Measurements from ENCODE around the genes RSPRY1 and CX3CL1.

DNA sequence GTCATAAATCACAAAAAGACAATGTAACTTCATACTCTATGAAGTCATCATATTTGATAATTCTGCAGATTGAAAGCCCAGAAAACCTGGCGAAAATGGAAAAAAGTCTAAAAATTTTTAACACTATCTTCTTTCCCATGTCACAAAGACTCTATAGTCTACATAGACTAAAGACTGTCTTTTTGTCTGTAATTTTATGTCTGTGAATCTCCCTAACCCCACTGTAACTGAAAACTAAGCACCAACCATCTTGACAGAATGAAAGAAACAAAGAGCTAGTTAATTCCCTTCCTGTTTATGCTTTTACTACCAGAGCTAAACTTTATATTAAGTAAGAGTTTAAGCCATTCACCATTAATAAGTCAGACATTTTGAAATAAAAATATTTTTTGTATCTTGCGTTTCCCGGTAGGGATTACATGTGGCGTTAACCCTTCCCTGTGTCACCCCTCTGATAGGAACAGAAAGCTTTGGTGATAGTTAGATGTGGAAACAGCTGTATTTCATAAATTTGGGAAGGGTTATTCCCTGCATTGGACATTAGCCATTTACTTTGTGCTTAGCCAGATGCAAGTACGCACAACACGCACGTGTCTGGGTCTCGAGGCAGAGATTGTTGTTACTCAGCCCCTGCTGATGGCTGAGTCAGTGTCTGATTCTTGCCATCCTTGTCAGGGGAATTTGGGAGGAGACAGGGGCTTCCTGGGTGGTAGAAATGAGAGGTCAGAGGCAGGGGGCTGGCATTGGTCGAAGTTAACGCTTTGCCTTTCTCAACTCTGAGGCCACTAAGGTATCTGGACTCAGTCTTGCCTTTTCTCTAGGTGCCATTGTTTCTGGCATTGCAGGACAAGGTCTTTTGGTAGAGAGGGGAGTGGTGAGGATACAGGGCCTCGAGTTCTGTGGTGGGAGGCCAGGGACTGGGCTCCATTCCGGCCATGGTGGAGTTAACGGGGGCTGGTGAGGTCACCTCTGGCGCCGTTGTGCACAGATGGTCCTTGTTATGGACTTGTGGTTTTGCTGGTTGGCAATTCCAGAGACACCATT, 8.0 kb downstream of the MMP2 start:
- PRO-cap: no peak
- RAMPAGE, long total RNA, 4 experiments: no peak in any of the 4 experiments

DNA sequence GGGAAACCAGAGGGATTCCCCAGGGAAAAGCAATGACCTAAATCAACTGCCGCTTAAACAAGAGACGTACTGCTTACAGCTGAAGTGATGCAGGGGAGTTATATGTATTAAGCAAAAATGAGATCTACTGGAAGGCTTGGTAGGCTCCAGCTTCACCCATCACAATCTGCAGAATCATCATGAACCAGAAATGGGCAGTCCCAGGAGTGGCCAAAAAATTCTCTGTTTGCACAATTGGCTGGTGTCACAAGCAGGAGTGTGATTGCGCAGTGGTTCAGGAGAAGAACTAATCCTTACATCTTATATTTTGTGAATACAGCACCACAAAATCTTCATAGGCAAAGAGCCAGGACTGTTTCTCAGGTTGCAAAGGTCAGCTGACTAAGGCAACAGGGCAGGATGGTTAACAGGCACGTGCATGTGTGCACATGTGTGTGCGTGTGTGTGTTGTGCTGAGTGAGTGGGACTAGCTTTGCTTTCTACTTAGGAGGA, 75.9 kb downstream of the CES1 start:
- PRO-cap: no peak
- RAMPAGE, long total RNA, 4 experiments: no peak in any of the 4 experiments

DNA sequence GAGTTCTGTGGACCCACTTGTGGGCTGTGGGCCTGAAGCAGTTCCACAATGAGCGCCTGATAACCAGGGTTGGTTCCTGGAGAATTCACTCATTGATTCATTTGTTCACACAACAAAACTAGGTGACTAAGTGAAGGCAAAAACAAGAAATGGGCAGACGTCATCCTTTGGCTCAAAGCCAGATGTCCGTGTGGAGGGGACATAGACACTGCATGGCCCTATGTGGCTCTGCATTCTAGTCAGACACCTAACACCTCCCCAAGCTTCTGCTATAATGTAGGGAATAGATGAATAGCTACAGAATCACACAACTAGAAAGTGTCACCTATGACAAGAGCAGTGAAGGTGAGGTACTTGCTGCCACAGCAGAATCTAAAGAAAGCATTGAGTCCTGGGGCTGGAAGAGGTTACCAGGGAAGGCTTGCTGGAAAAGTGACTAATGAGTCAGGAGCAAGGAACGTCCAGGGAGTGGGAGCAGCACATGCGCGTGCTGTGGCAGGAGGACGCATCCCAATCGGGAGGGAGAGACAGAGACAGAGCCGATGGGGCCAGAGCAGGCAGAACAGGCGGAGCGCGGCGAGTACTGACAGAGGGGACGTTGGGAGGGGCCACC, 58.9 kb downstream of the CES1 start:
- PRO-cap: no peak
- RAMPAGE, long total RNA, 4 experiments: no peak in any of the 4 experiments

DNA sequence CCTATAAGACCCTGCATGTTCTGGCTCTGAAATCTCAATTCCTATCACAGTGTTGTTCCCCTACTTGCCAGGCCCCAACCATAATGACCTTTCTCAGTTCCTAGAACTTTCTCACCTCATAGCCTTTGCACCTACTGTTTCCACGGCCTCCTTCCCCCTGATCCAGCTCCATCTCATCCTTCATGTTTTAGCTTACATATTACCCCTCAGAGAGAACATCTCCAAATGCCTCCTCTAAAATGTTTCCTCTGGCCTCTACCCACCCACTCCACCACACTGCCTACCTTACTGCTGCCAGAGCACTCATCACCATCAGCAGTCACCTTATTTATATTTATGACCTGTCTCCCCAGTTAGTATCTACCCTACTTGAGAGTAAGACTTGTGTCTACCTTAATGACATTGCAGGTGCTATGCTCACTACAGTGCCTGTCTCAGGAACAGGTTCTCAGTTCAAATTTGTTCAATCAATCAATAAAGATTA, 41.3 kb downstream of the AMFR start:
- PRO-cap: no peak
- RAMPAGE, long total RNA, 4 experiments: no peak in any of the 4 experiments

DNA sequence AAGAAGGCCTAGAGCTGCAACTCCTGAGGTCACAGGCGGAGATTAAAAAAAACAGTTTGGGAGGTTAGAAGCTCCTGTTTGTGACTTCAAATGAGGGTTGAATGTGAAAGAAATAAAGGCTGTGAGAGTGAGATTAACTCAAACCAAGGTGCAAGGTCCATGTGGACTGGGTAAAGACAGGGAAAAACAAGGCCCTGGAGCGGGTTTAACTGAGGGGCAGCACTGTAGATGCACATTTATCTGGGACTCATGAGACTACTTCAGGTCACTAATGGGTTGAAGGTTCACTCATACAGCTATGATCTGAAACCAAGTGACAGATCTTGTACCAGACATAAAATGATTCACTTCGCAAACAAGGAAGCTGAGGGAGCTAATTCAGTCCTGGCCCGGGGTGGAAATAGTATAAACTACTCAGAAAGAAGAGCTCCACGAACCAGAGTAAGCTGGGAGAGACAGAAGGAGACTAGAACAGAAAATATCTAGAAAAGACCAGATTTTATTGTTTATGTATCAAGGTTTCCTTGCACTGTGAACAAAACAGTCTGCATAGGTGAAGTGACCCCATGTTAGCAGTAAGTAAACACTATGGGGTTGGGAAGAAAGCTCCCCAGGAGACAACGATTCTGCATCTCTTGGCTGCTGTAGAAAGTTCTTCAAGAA, 16.6 kb downstream of the AMFR start:
- PRO-cap: no peak
- RAMPAGE, long total RNA, 4 experiments: no peak in any of the 4 experiments

DNA sequence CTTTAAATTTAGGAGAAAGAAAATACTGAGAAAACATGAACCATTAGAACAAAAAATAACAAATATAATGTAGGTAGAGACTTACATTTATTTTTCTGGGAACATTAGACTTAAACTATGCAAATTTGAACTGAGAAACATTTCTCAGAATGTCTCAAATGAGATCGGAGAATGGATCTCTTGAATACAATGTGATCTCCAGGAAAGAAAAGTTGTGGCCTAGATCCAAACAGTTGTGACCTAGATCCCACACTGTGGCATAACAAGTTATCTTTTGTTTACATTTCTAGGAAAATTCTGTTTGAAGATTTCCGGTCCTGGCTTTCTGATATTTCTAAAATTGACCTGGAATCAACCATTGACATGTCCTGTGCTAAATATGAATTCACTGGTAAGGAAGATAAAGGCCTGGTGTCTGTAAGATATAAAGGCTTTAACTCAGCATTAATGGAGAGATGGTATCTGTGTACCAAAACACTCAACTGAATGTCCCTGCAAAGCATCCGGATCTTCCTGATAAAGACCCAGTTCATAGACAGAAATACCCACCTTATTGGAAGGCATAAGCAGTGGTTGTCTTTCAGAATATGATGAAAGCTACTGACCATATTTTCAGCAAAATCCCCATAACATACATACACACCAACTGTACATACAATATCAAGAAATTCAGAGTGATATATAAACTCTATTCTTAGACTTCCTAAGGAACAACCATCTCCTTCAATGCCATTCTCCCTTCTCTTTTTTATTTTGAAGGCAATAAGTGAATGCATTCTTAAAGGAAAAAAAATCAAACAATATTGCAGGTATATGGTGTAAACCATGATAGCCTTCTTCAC, 11.1 kb downstream of the OGFOD1 start:
- PRO-cap: no peak
- RAMPAGE, long total RNA, 4 experiments: no peak in any of the 4 experiments

DNA sequence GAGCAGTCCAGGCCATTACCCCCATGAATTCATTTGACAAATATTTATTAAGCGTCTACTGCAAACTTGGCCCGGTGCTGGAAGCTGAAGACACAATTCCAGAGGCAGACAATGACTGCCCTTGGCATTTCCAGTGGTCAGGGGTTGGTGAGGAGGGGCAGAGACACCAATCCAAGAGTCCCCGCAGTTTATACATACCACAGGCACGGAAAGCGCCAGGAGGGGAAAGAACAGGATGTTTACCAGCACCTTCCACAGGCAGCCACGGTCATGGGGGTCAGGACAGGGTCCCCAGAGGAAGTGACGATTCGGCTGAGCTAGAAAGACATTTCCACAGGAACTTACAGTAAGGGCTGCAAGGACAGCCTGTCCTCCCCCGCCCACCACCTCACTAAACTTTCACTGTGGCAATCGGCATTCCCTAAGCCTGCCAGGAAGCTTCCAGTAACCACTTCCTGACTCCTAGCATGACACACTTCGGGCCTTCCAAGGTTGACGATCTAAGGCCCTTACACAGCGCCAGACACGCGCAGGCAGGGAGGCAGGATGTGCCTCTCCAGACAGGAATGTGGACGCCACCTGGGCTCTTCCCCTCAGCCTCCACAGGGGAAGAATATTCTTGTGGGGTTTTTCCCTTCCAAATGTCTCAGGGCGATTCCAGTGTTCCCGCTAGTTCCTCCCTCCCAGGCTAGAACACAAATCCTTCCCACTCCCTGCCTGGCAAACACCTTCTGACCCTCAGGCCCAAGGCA, 1.2 kb upstream of the MT2A start:
- PRO-cap: no peak
- RAMPAGE, long total RNA, 4 experiments: no peak in any of the 4 experiments

DNA sequence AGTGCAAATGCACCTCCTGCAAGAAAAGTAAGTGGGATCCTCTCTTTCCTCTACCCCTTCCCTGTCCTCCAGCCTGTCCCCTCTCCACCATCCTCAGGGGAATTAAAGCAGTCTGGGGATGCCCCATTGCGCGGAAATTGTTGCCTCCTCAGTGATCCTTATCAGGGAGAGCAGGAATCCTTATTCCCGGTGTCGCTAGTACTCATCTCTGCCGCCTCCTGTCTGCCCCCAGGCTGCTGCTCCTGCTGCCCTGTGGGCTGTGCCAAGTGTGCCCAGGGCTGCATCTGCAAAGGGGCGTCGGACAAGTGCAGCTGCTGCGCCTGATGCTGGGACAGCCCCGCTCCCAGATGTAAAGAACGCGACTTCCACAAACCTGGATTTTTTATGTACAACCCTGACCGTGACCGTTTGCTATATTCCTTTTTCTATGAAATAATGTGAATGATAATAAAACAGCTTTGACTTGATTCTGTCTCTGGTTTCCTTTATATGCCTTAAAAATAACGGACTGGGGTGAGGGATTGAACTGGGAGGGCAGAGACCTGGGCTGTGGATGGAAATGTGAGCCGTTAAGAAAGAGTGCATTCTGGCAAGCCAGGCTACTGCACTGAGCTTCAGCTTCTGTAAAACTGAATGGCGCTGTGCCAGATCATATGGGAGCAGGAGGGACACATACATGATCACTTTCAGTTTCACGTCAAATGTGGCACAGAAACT, 805 bp downstream of the MT2A start:
- PRO-cap: no peak
- RAMPAGE, long total RNA, 4 experiments: no peak in any of the 4 experiments

DNA sequence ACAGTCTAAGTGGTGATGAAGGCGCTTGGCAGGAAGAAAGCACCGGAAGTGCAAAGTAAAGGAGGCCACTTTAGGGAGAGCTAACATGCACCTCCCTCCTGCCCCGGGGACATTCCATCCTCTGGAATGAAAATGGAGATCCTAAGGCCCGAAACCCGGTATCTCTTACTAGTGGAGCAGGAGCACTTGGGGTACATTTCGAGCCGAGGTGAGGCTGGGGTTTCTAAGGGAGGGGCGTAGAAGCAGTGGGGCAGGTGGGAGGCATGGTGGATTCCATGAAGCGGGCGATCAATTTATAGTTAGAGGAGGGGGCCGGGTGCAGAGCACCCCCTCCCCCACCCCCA, 4.8 kb downstream of the MT1F start:
- PRO-cap: no peak
- RAMPAGE, long total RNA, 4 experiments: no peak in any of the 4 experiments

GRCh38 chr16:56708416-56708844, 21.5 kb upstream of the NUP93 start:
- PRO-cap: no peak
- RAMPAGE, long total RNA, 4 experiments: no peak in any of the 4 experiments

- PRO-cap: no peak
- RAMPAGE, long total RNA, 4 experiments: no peak in any of the 4 experiments
Observed at GRCh38 chr16:56967822-56968201, 6.1 kb downstream of the CETP start.

GRCh38 chr16:56988701-56989123, 645 bp upstream of the NLRC5 start:
- PRO-cap: no peak
- RAMPAGE, long total RNA, 4 experiments: no peak in any of the 4 experiments

GRCh38 chr16:56990588-56991164, 1.3 kb downstream of the NLRC5 start:
- PRO-cap: no peak
- RAMPAGE, long total RNA, 4 experiments: no peak in any of the 4 experiments

- PRO-cap: no peak
- RAMPAGE, long total RNA, 4 experiments: no peak in any of the 4 experiments
Observed at GRCh38 chr16:57009585-57009993, 20.2 kb downstream of the NLRC5 start.

- PRO-cap: bidirectional peak, plus-strand start at chr16:57186326, minus-strand start at chr16:57186039
- RAMPAGE, long total RNA, 4 experiments: start-site peak on the plus strand in 2 of 4 experiments, at chr16:57186296-57186395 at its widest, 106 to 119 reads per replicate
Observed at GRCh38 chr16:57186215-57187092, at the start of gene RSPRY1. Gene RSPRY1 (plus strand): TSS chr16:57186329.

DNA sequence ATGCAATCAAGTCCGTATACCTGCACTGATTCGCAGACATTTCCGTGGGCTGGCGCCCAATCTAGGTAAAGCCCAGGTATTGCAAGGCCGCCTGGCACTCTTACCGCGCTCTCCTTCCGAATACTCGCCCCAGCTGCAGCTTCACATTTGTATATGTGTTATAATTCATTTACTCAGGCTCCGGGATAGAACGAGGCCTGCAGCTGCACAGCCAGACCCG, 16.4 kb upstream of the PLLP start:
- PRO-cap: no peak
- RAMPAGE, long total RNA, 4 experiments: no peak in any of the 4 experiments

- PRO-cap: bidirectional peak, plus-strand start at chr16:57372473, minus-strand start at chr16:57372369
- RAMPAGE, long total RNA, 4 experiments: start-site peak on the plus strand in 3 of 4 experiments, at chr16:57372471-57372546 at its widest, 10 to 23 reads per replicate
Observed at GRCh38 chr16:57372075-57373218, at the start of gene CX3CL1. Gene CX3CL1 (plus strand): TSS chr16:57372490.

- PRO-cap: no peak
- RAMPAGE, long total RNA, 4 experiments: start-site peak on the minus strand in 2 of 4 experiments, at chr16:57480377-57480411 at its widest, 9 to 12 reads per replicate
Observed at GRCh38 chr16:57480186-57480728, 6.0 kb downstream of the DOK4 start.

- PRO-cap: no peak
- RAMPAGE, long total RNA, 4 experiments: no peak in any of the 4 experiments
Observed at GRCh38 chr16:57677646-57678451, 9.7 kb downstream of the ADGRG3 start.

DNA sequence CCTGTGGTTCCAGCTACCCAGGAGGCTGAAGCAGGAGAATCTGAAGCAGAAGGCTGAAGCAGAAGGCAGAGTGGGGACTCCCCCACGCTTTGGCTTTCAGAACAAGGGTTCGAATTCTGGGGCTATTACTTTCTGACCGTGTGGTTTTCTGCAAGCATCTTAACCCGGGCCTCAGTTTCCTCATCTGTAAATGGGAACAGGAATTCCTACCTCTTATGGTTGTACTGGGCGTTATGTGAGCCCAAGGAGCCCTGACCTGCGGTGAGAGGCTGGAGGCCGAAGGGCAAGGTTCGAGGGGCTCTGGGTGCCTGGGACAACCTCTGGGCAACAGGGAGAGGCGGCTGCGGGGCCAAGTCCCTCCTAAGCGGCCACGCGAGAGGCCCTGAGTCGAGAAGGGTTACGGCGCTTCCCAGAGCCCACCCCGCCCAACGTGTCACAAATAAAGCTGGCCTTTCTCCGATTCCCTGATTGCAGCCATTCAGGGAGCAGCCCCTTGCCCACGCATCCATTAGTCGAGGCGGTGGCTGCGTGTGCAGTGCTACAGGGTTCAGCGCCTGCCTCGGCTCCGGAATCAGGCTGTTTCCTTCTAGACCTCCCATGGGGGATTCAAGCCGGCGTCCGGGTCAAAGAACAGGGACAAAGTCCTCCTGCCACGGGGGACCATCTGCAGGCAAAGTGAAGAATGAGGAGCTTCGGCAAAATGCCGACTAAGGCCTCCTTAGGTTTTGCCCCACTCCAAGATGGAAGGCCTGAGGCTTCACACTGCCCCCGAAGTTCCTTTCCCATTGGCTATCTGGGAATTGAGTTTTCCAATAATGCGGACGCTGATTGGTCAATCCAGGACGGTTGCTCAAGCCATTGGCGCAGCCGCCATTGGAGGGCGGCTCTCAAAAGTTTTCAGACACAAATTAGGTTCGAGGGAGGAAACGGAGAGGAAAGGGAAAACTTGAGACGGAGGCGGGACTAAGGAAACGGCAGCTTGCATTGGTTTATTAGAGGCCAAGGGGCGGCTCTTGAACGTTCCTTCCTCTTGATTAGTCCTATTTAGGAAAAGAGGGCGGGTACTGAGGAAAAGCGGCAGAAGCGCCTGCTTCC, 655 bp upstream of the KATNB1 start:
- PRO-cap: unidirectional peak, minus-strand start at position 736 of the sequence
- RAMPAGE, long total RNA, 4 experiments: no peak in any of the 4 experiments